Tibial artery (tissue), 1 donor: ENCODE data around the gene CKAP2.

GRCh38 chr13:50125443-50125607 lies 110.1 kb downstream of the KCNRG start:
- PRO-cap, result bidirectional peak, plus-strand start at chr13:50125816, minus-strand start at chr13:50125544

DNA sequence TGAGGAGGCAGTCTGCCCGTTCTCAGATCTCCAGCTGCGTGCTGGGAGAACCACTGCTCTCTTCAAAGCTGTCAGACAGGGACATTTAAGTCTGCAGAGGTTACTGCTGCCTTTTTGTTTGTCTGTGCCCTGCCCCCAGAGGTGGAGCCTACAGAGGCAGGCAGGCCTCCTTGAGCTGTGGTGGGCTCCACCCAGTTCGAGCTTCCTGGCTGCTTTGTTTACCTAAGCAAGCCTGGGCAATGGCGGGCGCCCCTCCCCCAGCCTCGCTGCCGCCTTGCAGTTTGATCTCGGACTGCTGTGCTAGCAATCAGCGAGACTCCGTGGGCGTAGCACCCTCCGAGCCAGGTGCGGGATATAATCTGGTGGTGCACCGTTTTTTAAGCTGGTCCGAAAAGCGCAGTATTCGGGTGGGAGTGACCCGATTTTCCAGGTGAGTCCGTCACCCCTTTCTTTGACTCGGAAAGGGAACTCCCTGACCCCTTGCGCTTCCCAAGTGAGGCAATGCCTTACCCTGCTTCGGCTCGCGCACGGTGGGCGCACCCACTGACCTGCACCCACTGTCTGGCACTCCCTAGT lies 170.5 kb downstream of the KCNRG start:
- PRO-cap, result no peak

- PRO-cap, result no peak
These were observed 193.7 kb downstream of the KCNRG start for GRCh38 chr13:50208741-50209465.

DNA sequence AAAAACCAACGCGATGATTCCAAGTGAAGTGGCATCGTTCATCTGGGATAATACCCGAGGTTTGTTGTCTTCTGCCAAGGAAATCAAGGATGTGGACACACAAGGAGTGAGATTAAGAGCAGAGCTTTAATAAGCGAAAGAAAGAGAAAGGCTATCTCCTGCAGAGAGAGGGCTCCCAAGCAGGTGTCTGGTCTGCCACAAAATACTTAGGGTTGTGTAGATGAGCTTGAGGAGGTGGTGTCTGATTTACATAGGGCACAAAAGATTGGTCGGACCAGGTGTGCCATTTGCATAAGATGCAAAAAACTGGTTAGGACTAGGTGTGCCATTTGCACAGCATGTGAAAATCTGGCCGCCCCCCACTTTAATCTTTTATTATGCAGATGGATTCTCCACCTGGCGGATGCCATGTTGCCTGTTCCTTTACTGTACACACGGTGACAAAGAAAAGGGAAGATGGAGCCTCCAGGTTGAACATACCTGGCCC lies 22.8 kb downstream of the FAM124A start:
- PRO-cap, result no peak

DNA sequence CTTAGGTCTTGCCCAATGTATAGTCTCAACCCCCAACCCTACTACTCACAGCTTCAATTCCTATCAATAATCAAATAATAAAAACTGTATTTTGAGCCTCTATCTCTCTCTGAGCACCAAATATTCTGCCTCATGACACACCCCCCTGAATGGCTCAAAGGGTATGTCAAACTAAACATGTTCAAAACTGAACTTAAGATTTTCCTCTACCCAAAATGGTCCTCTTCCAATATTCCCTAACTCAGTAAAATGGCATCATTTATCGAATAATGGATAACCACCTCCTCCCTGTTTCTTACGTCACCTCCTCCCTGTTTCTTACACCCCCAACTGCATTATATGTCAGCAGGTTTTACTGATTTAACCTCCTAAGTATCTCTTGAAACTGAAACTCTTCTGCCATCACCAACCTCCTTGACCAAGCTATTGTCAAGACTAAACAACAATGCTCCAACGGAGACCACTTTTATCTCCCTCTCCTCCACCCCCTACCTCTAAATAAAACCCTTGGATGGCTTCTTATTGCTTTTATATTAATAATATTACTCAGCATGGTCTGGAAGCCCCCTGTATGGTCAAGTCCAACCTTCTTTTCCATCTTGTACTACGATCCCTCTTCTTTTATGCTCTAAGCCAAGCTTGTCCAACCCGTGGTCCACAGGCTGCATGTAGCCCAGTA lies 46.5 kb downstream of the INTS6 start:
- PRO-cap, result no peak

DNA sequence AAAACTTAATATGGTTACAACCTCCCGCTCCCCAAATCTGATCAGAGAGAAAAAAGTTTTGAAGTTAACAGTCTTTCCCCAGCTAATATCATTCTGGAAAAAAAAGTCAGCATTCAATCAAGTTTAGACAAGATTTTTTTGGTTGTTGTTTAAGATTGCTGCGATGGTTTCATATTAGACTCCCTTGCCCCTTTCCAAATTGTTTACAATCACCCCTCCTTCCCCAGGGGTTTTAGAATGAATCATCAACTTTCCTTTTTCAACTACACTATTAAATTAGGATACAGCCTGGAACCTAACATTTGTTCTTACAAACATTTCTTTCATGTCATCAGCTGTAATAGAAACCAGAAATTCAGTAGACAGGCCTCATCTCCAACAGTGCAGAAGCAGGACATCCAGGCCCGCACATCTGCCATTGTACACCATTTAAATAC lies 44.4 kb upstream of the WDFY2 start:
- PRO-cap, result no peak

DNA sequence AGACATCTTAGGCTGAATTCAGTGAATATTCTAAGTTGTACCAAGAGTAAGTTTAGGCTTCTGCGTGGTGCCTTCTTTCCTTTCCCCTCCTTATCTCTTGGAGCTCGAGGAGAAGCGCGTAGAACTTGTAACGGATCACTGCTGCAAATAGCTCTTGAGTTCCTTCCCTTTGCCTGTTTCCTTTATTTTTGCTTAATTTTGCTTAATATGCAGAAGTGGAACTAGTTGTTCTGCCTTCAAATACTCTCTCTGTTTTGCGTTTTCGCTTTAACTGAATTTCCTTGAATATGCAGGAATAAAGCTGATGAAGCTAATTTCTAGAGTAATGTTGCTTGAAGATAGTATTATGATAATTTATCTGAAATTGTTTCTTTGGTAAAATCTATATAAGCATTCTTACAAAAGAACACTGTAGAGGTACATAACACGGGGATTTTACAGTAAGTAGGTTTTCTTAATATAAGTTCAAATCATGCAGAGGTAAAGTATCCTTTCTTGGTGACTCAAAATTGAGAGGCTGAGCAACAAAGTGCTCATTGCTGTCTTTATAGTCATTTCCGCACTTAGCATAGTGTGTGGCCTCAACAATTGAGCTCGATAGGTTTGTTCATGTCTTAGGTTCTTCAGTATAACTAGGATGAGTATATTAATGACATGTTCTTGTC lies 1.2 kb downstream of the WDFY2 start:
- PRO-cap, result unidirectional peak, minus-strand start at position 156 of the sequence

DNA sequence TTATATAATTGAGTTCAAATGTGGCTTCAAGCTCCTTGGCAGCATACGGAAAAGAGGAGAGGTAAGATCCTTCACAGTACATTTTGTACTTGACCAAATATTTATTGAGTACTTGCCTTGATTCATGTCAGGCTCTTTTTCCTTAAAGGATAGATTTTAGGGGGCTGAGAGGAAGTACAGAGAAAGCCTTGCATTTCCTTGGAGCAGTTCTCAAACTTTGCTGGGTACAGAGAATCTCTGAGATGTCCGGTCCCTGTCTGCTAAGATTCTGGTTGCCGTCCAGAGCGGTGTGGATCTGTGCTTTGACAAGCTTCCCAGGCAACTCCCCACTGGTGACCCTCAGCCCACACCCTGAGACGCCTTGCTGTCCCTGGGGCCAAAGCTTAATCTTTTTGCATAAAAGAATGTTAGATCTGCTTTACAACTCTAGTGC lies 64.4 kb downstream of the DHRS12 start:
- PRO-cap, result no peak

DNA sequence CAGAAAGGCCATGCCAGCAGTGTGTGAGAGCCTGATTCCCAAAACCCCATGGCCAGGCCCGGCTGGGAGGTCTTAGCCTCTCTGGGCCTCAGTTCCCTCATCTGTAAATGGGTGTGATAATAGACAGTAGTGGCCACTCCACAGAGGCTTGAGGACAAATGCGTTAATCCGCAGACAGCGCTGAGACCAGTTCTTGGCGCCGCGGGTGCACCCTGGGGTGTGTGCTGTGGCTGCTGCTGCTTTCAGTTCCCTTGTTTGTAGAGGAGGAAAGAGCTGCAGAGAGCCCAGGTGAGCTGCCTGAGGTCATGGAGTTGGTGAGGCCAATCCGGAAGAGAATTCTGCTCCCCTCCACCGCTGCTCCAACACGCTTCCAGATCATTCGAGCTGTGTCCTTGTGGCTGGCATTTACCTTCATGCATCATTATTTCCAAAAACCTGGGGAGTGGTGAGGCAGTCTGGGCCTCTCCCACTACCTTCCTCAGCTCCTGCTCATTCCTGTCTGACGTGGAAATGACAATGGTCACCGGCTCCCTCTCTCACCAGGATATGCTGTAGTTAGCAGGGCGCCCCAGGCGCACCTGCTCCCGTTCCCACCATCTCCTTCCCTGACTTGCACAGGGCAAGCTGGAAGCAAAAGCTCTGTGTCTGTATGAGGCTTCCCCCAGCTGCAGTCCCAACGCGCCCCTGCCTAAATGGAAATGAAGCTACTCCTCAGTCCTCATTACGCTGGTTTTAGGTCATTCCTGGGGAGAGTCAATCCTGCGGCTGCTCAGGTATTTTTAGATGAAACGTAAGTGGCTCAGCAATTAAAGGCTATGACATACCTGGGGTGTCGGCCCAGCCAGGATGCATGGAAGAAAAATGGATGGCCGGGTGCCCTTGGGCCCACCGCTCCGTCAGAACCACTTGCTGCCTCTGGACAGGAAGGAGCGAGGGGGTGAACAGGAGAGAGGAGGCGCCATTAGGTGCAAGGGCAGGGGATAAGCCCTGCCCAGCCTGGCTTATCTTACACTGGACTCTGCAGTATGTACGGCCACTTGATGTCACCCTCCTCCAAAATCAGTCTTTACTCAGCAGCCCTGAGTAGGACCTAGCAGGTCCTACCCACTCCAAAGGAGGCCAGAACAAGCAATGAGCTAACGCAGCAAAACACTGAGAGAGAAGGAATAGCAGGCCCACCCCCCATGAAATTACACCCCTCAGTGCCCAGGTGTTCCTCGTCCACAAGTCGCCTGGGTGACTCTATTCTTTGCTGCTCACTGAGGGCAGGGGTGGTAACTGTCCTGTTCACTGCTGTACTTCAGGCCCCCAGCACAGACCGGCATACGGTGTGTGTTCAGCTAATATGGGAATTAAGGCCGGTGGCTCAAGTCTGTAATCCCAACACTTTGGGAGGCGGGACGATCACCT lies 32.5 kb downstream of the DHRS12 start:
- PRO-cap, result no peak

DNA sequence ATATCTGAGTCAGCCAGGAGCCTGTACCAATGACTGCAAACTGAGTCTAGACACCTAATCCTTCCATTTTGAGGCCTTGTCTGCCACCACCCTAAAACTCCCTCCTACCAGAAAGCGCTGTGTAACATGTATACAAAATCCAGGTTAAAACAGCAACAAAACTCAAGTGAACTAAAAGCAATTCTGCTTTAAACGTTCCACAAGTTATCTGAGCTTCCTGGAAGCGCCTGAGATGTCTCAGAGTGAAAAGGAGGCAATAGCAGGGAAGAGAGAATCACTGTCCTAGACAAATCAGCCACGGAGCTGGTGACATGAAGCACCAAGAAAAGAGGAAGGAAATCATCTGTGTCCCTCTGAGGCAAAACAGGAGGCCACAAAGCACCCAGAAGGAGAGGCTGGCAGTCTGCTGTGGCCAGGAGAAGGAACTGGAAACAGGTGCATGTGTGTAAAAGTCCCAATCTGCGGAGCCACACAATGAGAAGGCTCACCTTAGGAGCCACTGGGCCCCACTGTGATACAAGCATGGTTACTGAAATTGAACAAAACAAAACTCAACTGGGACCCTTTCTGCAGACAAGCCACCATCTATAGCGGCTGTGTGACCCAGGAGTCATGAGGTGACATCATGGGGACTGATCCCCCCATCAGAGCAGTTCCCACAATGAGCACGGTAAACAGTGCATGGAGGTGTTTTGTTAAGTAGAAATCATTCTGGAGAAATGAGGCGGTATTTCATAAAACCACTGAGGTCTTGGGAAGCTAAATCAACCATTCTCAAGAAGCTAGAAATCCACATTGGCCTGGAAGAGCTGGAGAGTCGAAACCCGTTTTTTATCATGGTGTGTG lies 10.0 kb downstream of the DHRS12 start:
- PRO-cap, result no peak

- PRO-cap, result unidirectional peak, plus-strand start at chr13:51802449
These were observed 1.7 kb downstream of the DHRS12 start for GRCh38 chr13:51802209-51802724.

- PRO-cap, result no peak
These were observed 3.7 kb upstream of the TMEM272 start for GRCh38 chr13:51848677-51849065.

GRCh38 chr13:51956282-51956649 lies 55.0 kb downstream of the ATP7B start:
- PRO-cap, result no peak

DNA sequence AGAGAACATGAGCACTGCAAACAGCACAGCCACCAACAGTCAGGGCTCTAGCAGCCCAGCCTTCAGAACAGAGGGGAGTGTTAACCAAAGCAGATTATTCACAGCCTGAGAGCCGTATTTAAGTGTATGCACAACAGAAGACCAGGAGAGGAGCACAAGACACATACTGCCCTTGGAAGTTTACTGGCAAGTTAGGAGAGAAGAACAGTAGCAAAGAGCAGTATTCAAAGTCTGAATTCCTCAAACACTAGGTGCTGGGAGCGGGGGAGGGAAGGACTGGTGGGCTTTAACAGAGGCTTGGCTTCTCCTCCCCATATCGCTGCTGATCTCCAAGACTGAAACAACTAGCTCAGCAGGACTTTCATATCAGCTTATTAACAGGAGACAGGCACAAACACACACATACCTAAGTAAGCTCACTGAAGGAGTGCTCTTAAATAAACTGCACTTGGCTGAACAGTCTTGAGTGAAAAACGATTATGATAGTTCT lies 12.2 kb downstream of the ATP7B start:
- PRO-cap, result no peak

DNA sequence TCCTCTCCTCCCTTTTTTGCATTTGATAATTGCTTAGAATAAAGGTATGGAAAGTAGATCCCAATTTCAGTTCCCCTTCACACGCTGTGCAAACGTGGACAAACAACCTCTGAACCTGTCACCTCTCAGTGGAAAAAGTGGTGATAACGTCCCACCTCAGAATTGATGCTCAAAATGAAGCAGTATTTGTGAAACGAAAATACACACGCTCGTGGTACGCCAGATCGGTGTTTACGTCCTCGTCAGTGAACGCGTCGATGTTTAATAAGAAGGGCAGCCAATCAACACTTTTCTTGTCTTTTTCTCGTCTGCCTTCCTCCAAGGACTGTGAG lies 446 bp upstream of the CKAP2 start:
- PRO-cap, result no peak

- PRO-cap, result bidirectional peak, plus-strand start at chr13:52455469, minus-strand start at chr13:52455346
These were observed at the start of gene CKAP2 for GRCh38 chr13:52455198-52456243. TSS of gene CKAP2 (plus strand) at chr13:52455478.

DNA sequence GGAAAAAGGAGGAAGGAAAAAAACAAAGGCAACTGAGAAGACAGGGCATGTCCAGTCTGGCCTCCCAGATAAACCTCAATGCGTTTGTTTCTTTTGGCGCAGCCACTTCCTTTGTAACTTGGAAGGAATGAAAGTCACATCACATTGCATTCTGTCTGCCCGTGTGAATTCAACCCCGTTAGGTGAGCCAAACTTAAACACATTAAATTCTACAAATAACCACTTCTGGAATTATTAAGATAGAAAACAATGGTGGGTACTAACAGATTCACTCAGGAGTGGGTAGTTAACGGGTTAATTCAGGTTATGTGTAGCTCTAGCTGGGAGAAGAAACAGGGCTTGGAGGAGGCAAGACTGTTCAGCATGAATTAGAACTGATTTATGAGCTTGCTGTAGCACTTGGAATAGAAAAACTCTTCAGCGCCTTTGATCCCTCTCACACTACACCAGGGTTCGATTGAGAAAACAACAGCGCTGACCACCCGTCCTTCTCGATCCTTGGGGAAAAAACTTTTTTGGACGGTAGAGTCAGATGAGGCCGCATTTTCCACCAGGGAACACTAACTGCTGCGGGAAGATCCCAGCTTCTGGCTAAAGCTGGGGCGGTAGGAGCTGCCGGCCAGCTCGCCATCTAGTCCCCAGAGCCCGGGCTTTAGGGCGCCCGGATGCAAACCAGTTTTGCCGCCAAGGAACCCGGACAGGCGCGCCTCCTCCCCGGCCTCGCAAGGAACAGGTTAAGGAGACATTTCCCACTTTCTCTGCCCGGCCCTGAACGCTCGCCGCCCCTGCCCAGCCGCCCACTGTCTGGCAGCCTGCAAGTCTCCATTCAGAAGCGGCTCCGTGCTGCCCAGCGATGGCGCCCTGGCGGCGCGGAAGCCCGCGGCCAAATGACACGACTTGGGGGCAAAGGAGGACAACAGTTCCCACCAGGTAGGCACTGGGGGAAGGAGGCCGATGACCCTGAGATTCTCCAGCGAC lies 42.7 kb upstream of the HNRNPA1L2 start:
- PRO-cap, result no peak

DNA sequence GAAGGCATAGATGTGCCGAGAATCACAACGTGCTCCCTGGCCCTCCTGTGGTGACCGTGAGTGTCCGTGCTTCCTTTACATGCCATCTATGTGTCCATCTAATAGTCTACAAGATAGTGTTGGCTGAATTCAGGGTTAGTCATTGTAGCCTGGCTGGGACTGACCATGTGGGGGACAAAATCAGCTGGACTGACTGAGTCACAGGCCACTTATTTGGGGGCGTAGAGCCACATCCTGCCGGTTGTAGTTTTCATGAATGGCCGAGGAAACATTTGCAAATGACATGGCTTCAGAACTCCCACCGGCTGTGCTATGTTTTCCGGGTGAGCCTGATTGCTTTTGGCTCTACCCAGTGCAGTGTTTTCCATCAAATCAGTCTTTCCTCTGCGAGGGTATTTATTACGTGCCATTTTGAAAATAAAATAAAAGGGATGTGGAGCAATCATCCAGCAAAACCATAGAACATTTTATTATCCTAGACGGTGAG lies 36.9 kb upstream of the OLFM4 start:
- PRO-cap, result no peak

GRCh38 chr13:53044953-53045260 lies 16.3 kb downstream of the OLFM4 start:
- PRO-cap, result no peak

- PRO-cap, result no peak
These were observed 2010.9 kb downstream of the OLFM4 start for GRCh38 chr13:55039462-55039968.